HT1080 (cell line): ENCODE results near the gene MDFIC.

RAMPAGE:
- cytosol, long total RNA: no peak
- long total RNA: no peak
- nucleus, long total RNA: no peak
Observed at GRCh38 chr7:112467849-112468306, 12.9 kb upstream of the LSMEM1 start.

GRCh38 chr7:112571782-112572315 is 91.1 kb downstream of the LSMEM1 start:
RAMPAGE:
- cytosol, long total RNA: no peak
- long total RNA: no peak
- nucleus, long total RNA: no peak

DNA sequence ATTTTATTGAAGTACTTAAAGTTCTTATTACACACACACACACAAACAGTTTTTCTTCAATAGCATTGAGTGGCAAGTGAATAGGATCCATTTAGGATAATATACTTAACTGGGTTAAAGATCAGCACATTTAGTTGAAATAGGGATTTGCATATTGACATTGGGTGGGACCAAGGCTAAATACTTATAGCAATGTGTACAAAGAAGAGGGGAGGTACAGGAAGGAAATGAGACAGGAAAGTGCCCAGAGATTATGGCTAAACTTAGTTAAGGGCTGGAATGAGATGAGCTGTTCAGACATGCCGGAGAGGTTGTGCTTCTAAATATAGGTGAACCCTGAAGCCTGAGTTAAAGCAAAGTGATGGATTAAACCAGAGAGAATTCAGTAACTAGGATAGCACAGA is 95.1 kb downstream of the LSMEM1 start:
RAMPAGE:
- cytosol, long total RNA: no peak
- long total RNA: no peak
- nucleus, long total RNA: no peak

DNA sequence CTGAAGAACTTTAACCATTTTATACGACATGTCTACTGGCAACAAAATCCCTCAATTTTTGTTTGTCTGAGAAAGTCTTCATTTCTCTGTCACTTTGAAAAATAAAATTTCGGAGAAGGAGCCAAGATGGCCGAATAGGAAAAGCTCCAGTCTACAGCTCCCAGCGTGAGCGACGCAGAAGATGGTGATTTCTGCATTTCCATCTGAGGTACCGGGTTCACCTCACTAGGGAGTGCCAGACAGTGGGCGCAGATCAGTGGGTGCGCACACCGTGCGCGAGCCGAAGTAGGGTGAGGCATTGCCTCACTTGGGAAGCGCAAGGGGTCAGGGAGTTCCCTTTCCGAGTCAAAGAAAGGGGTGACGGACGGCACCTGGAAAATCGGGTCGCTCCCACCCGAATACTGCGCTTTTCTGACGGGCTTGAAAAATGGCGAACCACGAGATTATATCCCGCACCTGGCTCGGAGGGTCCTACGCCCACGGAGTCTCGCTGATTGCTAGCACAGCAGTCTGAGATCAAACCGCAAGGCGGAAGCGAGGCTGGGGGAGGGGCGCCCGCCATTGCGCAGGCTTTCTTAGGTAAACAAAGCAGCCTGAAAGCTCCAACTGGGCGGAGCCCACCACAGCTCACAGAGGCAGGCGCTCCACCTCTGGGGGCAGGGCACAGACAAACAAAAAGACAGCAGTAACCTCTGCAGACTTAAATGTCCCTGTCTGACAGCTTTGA is 175.9 kb downstream of the PPP1R3A start:
RAMPAGE:
- cytosol, long total RNA: no peak
- long total RNA: no peak
- nucleus, long total RNA: no peak

DNA sequence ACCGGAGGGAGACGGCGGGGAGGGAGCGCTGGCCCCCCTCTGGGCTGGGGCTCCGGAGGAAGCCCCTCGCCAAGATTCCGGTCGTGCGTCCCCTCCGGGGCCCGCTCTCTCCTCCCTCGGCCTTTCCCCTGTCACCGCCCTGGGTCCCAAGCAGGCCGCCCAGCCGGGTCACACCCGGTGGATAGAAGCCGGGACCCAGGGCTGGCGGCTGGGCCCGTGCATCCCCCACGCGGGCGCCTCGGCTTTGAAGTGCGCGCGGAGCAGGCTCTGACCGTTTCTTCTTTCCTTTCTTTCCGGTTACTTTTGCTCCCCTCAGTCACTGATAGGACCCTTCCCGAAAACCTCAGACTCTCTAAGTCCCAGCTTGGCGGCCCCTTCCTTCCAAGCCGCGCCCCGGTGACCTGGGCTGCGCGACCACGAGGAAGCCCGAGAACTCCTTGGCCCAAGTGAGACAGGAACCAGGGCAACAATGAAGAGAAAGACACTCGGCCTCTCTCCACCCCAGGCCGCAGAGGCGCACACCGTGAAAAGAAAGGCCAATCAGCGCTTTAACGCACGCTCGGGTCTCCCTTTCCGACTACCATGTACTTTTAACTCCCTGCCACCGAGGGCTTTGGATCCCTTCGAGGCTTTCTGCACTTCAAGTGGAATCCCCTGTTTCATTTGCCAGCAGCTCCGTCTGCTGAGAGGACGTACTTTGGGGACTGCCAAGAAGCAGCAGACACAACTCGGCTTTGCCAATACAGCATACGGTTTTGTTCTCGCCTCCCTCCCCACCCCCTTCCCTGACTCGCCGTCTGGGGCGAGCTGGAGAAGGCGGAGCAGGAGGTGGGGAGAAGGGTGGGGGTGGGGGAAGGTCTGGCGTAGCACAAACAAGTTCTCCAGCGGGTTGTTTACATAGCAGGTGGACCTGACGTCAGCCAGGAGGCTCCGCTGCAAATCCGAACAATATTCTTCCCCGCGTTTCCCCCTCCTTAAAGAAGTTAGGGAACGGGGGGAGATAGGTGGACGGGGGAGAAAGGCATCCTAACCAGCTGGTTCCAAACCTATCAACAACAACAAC is 166.5 kb upstream of the PPP1R3A start:
RAMPAGE:
- cytosol, long total RNA: no peak
- long total RNA: no peak
- nucleus, long total RNA: no peak

GRCh38 chr7:114737416-114737724 is 184.5 kb upstream of the MDFIC start:
RAMPAGE:
- cytosol, long total RNA: no peak
- long total RNA: no peak
- nucleus, long total RNA: no peak

DNA sequence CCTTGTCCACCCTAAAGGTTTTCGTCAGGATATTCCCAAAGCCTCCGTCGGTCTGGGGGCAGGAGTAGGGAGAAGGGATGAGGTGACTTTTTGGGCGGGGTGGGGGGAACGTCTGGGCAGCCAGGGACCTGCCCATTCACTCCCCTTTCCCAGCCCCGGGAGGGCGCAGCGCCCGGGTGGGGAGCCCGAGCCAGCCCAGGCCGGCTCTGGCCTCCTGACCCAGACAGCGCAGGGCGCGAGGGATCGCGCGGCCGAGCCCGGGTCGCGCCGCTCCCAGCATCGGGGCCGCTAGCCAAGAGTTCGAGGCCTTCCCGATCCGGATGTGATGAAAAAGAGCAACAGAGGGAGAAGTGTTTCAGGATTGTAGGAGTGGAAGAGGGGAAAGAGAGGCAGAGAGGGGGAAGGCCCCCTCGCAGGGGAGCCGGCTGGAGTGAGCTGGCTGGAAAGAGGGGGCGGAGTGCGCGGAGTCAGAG is at the start of gene MDFIC:
TSS of gene MDFIC (plus strand) at position 135 of the 473 bp plus-strand sequence.
RAMPAGE:
- cytosol, long total RNA: no peak
- long total RNA: no peak
- nucleus, long total RNA: no peak

DNA sequence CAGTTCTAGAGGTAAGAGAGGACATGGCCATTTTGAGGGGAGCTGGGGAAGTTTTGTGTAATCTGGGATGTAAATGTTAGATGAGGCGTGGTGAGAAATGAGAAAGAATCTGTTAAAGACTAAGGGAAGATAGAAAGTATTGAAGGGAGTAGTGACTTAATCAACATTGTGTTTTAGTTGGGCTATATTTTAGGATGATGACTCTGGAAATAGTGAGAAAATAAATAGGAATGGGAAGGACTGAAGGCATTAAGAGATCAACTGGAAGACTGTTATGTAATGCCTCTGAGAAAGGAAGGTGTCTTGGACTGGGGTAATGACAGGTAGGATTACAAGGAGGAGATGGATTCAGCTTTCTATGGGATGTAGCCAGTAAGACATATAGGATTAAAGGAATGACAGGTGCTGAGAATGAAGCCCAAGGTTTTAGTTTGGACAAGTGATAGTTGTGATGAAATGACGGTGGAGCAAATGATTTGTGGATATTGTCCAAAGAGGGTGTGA is 28.1 kb downstream of the MDFIC start:
RAMPAGE:
- cytosol, long total RNA: no peak
- long total RNA: no peak
- nucleus, long total RNA: no peak

DNA sequence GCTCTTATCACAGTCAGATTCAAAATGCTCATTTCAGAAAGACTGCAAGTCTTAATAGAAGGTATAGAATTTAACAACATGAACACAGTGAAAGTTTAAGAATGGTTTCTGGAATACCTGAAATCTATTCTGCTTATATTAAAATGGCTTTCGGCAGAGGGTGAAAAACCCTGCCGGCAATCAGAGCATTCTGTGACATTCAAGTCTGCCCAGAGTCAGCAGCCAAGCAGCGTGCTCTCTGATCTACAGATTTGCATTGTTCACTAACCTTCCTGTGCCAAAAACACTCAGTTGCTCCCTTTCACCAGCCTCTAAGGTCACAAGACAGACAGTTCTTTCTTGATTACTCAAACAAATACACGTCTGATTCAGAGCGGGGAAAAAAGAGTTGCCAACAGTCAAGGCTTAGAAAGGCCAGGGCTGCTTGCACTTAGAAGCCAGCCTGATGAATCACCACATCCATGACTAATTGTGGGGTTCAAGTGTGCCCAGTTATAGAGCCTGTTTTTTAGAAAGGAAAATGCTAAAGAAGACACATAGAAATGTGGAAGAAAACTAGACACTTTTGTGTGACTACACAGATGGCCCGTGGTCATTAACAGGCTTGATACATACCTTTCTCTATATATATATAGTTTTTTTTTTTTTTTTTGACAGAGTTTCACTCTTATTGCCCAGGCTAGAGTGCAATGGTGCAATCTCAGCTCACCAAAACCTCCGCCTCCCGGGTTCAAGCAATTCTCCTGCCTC is 106.9 kb downstream of the TES start:
RAMPAGE:
- cytosol, long total RNA: no peak
- long total RNA: no peak
- nucleus, long total RNA: no peak

DNA sequence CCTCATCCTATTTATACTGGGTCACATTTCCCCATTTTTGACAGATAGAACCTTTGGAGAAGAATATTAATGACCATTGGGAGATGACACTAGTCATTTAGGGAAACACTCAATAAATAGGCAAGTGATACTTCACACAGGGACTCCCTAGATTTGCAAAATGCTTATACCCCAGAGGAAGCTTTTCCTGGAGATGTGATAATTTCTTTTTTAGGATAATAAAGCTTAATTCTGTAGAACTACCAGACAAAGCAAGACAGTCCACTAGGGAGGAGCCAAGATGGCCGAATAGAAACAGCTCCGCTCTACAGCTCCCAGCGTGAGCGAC is 91.0 kb upstream of the CAV2 start:
RAMPAGE:
- cytosol, long total RNA: no peak
- long total RNA: no peak
- nucleus, long total RNA: no peak

DNA sequence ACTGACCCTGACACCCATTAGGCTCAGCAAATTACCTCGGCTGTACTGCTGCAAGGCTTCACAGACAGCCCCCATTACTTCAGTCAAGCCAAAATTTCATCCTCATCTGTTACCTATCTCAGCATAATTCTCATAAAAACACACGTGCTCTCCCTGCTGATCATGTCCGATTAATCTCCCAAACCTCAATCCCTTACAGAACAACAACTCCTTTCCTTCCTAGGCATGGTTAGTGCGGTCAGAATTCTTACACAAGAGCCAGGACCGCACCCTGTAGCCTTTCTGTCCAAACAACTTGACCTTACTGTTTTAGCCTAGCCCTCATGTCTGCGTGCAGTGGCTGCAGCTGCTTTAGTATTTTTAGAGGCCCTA is 40.7 kb upstream of the CAV2 start:
RAMPAGE:
- cytosol, long total RNA: no peak
- long total RNA: no peak
- nucleus, long total RNA: no peak

RAMPAGE:
- cytosol, long total RNA: no peak
- long total RNA: no peak
- nucleus, long total RNA: no peak
Observed at GRCh38 chr7:116511368-116512532, 12.2 kb downstream of the CAV2 start.

GRCh38 chr7:116630780-116631304 is 41.2 kb upstream of the MET start:
RAMPAGE:
- cytosol, long total RNA: no peak
- long total RNA: no peak
- nucleus, long total RNA: no peak

GRCh38 chr7:116772444-116772999 is 89.9 kb upstream of the CAPZA2 start:
RAMPAGE:
- cytosol, long total RNA: no peak
- long total RNA: no peak
- nucleus, long total RNA: no peak

DNA sequence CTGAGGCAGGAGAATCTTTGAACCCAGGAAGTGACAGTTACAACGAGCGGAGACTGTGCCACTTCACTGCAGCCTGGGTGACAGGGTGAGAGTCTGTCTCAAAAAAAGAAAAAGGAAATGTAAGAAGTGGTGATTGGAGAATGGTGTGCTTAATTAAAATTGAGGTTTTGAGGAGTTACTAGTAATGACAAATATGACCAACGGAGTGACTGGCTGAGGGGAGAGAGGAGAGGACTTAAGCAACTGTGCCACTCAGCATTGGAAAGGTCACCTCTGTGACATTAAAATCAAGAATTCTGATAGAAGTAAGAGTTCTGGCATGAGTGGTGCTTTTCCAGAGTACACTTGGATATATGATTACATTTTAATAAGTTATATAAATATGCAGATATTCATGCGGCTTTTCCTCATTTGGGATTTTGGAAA is 31.7 kb upstream of the ST7 start:
RAMPAGE:
- cytosol, long total RNA: no peak
- long total RNA: no peak
- nucleus, long total RNA: no peak

DNA sequence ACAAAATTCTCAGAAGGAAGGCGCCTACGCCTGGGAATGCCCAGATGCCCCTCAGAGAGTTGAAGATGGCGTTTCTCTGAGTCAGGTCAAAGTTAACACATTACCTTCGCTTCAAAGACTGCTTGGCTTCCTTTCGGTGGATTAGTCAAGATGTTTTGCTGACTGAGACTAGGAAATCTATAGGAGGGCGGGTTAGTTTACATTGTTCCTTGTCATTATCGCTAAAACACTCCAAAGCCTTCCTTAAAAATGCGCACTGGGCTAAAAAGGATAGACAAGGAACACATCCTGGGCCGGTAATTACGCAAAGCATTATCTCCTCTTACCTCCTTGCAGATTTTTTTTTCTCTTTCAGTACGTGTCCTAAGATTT is 950 bp upstream of the CFTR start:
RAMPAGE:
- cytosol, long total RNA: no peak
- long total RNA: no peak
- nucleus, long total RNA: no peak

DNA sequence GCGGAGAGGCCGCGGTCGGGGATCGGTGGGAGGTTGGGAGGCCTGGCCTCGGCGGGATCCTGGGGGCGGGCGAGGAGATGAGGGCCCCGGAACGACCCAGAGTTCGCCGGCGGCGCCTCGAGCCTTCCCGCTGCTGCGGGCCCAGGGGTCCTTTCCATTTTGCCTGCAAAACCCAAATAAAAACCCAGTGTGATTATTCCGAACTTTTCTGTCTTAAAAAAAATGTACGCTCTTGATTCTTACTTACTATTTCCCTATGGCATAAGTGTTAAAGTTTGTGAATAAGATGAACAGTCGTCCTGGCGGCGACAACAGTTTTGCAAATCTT is 294 bp downstream of the LSM8 start:
RAMPAGE:
- cytosol, long total RNA: no peak
- long total RNA: no peak
- nucleus, long total RNA: no peak

RAMPAGE:
- cytosol, long total RNA: no peak
- long total RNA: no peak
- nucleus, long total RNA: no peak
Observed at GRCh38 chr7:120991388-120991973, 3.0 kb downstream of the CPED1 start.

DNA sequence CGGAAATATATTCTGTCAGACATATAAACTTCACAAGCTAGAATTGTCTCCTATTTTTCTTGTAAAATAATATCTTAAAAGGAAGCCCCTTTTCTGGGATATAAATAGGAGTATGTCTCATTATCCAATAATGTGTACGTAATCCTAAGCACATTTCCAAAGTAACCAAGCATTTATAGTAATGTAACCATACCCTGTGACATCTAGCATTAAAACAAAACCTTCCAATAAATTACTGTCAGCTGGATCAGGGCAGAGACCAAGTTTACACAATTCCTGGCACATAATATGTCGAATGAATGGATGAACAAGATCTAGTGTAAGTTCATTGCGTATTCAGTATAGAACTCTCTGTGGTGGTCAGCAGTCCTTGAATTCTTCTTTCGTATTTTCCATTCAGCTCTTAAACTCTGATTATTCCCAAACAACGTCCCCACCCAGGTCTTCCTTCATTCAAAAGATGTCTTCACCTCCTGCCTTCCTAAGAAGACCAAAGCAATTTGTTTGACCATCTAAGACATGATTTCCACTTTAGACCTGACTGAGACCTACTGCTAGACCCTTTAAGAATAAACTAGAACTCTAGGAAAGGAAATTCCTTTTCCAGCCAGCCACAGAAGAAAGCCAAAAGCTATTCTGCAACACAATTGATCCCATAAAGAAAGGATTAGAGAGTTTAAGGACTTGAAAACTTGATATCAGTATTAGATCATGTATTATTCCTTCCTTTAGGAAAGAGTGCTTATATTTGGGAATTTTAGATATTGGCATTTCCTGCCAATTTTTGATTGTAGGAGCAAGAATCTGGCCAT is 14.4 kb downstream of the CPED1 start:
RAMPAGE:
- cytosol, long total RNA: no peak
- long total RNA: no peak
- nucleus, long total RNA: no peak

GRCh38 chr7:121012371-121013304 is 24.1 kb downstream of the CPED1 start:
RAMPAGE:
- cytosol, long total RNA: no peak
- long total RNA: no peak
- nucleus, long total RNA: no peak